Neural crest cell (in vitro differentiated cells): ENCODE measurements around the genes CYB5R4, SYNCRIP, CGA and SRSF12.

GRCh38 chr6:83859192-83860036, at the start of gene CYB5R4:
Gene CYB5R4, plus strand, starts transcription at chr6:83859689.
- PRO-cap = bidirectional peak, plus-strand start at chr6:83859710, minus-strand start at chr6:83859529

GRCh38 chr6:83943559-83944201, 84.2 kb downstream of the CYB5R4 start:
- PRO-cap = no peak

DNA sequence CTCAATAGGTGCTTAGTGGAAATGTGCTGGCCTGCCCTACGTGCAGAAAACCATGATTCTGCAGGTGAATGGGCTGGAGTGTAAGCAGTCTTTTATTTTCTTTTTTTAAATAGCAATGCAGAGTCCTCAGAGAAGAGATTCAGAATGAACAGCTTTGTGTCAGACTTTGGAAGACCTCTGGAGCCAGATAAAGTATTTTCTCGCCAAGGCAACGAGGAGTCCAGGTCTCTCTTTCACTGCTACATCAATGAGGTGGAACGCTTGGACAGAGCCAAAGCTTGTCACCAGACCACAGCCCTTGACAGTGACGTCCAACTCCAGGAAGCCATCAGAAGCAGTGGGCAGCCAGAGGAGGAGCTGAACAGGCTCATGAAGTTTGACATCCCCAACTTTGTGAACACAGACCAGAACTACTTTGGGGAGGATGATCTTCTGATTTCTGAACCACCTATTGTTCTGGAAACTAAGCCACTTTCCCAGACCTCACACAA, 55.5 kb downstream of the MRAP2 start:
- PRO-cap = no peak

GRCh38 chr6:84751989-84752538, 12.3 kb downstream of the TBX18 start:
- PRO-cap = no peak

- PRO-cap = no peak
These were observed 64.3 kb upstream of the NT5E start for GRCh38 chr6:85385550-85386049.

DNA sequence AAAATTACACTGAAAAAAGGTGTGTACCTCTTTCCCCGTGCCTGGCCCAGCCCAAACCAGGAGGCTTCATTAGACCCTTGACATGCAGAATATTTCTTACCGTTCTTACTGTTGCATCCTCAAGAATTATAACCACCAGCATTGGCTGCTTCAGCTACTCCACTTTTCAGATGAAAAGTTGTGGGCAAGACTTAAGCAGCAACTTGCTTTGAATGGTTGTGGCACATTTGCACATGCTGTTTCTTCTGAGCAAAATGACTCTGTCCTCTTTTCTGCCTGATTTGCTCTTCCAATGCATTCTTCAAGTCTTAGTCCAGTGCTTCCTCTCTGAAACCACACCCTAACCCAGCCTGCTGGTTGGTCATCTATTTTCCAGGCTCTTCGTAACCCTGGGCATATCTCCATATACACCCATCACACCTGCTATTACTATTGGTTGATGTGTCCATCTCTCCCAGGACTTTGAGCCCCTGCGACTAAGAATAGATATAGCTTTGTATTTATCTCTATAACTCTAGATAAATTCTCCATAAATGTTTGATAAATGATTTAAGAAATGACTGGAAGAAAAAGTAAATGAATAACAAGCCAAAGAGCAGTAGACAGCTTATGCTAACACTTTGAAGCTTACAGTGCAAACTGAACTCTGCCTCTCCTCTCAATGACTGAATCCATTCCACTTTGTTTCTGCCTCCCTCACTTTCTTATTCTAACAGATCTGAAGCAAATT, 59.8 kb upstream of the NT5E start:
- PRO-cap = no peak

DNA sequence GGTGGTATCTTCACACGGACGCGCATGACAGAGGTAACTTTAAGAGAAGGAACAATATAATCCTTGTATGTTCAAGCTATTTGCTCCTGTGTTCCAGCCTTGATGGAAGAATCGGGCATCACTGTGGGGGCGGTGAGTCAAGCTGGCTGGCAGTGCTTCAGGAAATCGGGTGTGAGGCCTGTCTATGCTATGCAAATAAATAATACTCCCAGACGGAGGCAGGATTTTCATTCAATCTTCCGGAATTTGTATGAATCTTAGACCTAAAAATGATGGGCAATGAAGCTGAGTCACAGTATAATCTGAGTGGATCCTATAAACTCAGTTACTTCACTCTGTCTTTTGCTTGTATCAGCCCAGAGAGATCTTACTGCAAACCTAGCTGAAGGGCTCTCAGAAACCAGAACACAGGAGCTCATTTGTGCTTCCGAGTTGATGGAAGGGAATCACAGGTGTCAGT, 45.2 kb upstream of the NT5E start:
- PRO-cap = no peak

- PRO-cap = no peak
These were observed 44.9 kb downstream of the NT5E start for GRCh38 chr6:85494436-85495441.

- PRO-cap = no peak
These were observed 742 bp upstream of the SNX14 start for GRCh38 chr6:85594389-85594811.

- PRO-cap = bidirectional peak, plus-strand start at chr6:85643083, minus-strand start at chr6:85642886; bidirectional peak, plus-strand start at chr6:85643513, minus-strand start at chr6:85643317
These were observed at the start of gene SYNCRIP for GRCh38 chr6:85642755-85643476. Gene SYNCRIP, minus strand, starts transcription at chr6:85642886.

DNA sequence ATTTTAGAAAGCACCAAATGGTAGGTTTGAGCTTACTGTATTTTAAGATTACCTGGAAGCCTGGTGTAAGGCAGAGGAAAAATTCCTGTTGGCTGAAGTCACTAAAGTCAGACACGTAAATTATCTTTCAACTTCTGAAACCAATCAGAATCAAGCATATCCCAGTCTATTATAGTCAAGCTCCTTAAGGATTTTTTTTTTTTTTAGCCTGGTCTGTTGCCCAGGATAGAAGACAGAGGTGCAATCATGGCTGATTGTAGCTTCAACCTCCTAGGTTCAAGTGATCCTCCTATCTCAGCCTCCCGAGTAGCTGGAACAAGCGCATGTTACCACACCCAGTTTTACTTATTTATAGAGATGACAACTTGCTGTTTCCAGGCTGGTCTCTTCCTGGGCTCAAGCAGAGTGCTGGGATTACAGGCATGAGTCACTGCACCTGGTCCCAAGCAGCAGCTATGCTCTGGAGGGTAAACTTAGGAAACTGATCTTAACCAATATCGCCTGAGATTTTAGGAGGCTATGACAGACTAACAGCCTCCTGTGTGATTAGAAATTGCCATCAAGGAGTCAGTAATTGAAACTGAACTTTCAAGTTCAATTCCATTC, 32.6 kb upstream of the SYNCRIP start:
- PRO-cap = no peak

DNA sequence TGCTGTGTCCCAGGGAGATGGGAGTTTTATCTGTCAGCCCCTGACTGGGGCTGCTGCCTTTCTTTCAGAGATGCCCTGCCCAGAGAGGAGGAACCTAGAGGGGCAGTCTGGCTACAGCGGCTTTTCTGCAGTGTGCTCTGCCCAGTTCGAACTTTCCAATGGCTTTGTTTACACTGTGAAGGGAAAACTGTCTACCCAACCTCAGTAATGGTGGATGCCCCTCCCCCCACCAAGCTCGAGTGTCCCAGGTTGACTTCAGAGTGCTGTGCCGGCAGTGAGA, 630.9 kb upstream of the HTR1E start:
- PRO-cap = no peak

GRCh38 chr6:87094851-87095471, at the start of gene CGA:
Gene CGA, minus strand, starts transcription at chr6:87095106.
- PRO-cap = no peak

- PRO-cap = no peak
These were observed 63.0 kb upstream of the SMIM8 start for GRCh38 chr6:87258992-87260209.

DNA sequence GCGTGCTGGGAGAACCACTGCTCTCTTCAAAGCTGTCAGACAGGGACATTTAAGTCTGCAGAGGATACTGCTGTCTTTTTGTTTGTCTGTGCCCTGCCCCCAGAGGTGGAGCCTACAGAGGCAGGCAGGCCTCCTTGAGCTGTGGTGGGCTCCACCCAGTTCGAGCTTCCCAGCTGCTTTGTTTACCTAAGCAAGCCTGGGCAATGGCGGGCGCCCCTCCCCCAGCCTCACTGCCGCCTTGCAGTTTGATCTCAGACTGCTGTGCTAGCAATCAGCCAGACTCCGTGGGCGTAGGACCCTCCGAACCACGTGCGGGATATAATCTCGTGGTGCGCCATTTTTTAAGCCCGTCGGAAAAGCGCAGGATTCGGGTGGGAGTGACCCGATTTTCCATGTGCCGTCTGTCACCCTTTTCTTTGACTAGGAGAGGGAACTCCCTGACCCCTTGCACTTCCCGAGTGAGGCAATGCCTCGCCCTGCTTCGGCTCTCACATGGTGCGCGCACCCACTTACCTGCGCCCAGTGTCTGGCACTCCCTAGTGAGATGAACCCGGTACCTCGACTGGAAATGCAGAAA, 365 bp downstream of the GJB7 start:
- PRO-cap = unidirectional peak, plus-strand start at position 230 of the sequence; unidirectional peak, plus-strand start at position 267 of the sequence

DNA sequence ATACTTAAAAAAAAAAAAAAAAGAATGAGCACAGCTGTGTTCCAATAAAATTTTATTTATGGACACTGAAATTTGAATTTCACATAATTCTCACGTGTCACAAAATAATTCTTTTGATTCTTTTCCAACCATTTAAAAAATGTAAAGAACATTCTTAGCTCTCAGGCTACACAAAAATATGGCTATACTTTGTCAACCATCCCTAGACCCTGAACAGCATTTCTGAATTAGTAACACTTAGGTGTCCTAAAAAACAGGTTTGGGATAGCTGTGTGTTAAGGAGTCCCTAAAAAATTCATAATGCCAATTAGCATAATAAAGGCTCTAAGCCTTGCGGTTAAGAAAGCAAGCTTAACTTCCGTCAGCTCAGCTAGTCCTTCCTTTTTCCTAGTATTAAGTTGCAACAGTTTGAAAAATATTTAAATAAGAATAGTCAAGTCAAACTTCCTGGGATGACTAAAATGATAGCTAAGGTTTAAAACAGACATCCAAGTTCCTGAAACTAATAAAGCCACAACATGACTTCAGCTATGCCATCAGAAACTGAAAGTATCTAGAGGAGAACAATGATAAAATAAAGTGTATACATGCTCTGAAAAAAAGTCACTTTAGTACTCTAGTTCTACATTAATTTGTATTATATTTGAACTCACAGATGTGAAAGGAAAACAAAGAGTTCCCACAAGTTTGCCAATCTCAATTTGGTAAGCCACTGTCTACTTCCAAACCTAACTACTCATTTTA, 3.5 kb downstream of the AKIRIN2 start:
- PRO-cap = no peak

DNA sequence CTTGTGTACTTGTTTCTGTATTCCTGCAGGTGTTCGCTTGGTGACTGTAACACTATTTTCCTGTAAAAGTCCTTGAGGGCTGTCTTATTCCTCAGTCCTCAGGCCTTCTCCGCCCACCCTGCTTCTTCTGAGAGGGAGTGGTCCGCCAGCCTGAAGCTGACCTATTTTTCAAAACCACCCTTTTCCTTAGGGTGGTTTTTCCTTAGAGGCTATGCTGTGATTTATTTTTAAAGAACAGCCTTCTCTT, 35.9 kb upstream of the PNRC1 start:
- PRO-cap = no peak

DNA sequence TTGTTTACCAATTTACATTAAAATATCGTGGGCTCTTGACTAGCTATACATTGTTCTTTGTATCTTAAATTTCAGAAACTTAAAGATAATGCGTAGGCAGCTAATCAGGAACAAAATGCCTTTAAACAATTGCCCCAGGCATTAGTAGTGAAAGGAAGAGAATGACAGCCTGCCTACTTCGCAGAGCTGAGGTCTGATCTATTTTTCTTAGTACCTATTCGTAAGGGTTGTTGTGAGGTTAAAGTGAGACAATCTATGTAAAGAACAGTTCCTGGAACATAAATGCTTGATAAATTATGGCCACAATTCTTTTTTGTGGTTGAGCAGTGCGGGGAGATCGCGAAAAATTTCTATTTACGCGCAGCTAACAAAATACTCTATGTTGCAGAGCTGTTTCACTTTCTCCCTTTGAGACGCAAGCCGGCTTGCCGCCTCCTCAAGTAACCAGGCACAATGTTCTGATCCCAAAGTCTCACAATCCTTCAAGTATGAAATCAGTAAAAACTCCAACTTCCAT, 983 bp upstream of the PNRC1 start:
- PRO-cap = unidirectional peak, plus-strand start at position 398 of the sequence

DNA sequence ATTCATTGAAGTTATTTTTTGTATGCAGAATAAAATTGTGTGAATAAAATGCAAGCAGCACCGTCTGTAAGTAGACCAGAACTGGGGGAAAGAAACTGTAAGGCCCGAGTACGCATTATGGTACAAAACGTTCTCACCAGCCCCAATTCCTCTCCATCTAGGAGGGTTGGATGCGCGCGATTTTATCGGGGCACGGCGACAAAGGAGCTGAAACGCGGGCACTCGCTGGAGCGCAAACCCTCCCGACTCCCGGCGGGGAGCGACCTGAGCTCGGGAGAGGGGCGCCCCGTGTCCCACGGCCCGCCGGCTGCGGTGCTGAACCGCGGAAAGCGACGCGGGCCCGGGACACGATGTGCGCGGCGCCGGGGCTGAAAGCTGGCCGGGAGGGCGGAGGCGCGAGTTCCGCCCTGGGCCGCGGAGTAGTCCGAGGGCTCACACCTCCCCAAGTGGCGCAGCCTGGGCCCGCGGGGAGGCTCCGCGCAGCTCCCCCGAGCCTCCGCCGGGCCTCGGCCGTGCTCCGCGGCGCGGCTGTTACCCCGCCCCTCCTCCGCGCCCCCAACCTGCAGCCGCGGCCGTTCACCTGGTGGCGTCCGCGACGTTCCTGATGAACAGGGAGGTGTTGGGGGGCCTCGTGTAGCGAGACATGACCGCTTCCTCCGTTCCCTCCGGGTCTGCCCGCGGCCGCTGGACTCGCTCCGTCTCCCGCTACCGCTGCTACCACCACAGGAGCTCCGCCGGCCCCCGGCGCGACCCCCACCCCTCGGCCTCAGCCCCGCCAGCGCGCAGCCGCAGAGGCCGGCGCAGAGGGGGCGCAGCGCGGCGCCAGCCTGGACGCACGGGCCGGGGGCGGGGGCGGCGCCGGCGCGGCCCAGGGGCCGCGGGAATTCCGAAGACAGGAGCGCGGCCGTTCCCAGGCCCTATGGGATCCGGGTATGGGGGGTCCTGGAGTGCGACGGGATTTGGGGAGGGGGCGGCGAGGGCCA, at the start of gene SRSF12:
SRSF12 (minus strand) TSS at position 829 of the 983 bp plus-strand sequence.
- PRO-cap = bidirectional peak, plus-strand start at position 210 of the sequence, minus-strand start at position 124 of the sequence; bidirectional peak, plus-strand start at position 801 of the sequence, minus-strand start at position 722 of the sequence

GRCh38 chr6:89314424-89315010, 582 bp downstream of the GABRR2 start:
- PRO-cap = no peak